Metanephros (tissue), 2 donors: ENCODE measurements around a stretch of chr16.

DNA sequence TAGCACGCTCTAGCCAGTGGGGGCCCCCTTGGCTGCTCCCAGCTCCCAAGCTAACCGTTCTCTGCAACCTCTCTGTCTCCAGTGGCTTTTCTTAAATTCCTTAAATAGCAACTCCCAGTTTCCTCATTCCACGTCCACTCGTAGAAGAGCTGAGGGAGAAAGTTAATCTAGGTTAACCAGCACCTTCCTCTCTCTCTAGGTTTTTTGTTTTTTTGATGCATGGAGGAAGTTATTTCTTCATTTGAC, 125.1 kb downstream of the ABCC1 start:
- RAMPAGE, long total RNA = no peak

DNA sequence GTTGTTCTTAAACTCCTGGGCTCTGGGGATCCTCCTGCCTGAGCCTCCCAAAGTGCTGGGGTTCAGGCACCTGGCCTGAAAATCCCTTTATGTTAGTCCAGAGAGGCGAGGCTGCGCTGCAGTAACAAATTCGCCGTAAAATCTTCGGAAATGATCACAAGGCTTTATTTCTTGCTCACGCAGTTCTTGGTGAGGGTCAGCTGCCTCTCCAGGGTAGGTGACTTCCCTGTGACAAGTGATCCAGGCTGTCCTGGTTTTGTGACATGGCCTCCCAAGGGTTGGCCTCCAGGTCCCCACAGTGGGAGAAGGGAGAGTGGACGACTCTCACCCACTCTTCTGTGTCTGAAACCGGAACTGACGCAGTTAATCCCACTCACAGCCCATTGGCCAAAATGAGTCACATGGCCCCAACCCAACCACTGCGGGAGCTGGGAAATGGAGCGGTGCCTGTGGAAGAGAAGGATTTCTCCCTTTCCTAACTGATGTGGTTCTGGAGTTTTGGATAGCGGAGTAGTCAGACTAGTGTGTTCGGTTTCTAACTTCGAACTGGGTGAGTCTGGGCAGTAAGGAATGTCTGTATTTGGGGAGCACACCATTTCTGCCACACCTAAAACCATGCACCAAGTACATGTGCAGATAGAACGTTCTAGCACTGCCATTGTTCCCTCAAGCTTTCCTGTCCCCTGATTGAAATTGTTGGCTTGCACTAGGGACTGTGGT, 79.4 kb downstream of the ABCC6 start:
- RAMPAGE, long total RNA = no peak

DNA sequence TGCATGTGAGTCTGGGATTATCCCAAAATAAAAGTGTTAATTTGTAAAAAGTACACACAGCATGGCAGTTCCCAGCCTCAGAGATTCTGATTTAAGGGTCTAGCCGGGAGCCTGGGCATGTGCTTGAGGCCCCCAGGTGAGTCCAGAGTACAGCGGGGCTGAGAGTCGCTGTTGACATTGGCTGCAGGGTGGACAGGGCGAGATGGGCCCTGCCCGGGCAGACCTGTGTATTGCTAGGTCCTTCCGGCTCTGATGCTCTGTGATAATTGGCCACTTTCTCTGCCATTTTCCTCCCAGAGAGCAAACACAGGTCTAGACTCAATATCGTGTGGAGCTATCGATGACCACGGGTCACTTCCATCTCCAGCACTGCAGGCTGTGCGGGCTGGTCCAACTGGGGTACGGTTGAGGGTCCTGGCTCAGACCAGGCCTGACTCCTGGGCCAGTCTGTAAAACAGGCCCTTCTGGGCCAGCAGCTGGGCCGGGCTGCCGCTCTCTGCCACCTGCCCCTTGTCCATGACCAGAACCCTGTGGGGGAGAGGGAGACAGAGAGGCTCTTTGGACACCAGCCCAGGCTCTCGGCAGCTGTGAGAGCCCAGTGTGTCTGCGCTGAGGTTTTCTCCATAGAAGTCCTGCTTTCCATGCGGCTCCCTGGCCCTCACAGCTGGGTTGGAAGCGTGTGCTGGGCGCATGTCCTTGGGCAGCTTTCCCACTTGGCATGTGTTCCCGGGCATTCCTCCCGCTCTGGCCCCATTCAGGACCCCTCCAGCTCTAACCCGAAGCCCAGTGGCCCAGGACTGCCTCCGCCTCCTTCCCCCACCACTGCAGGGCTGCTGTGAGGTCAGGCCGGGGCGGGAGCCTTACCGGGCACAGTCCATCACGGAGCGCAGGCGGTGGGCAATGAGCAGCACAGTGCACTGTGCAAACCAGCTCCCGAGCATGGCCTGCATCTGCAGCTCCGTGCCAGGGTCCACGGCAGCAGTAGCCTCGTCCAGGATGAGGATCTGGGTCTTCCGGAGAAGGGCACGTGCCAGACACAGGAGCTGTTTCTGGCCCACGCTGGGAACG, 73.2 kb downstream of the ABCC6 start:
- RAMPAGE, long total RNA = no peak

DNA sequence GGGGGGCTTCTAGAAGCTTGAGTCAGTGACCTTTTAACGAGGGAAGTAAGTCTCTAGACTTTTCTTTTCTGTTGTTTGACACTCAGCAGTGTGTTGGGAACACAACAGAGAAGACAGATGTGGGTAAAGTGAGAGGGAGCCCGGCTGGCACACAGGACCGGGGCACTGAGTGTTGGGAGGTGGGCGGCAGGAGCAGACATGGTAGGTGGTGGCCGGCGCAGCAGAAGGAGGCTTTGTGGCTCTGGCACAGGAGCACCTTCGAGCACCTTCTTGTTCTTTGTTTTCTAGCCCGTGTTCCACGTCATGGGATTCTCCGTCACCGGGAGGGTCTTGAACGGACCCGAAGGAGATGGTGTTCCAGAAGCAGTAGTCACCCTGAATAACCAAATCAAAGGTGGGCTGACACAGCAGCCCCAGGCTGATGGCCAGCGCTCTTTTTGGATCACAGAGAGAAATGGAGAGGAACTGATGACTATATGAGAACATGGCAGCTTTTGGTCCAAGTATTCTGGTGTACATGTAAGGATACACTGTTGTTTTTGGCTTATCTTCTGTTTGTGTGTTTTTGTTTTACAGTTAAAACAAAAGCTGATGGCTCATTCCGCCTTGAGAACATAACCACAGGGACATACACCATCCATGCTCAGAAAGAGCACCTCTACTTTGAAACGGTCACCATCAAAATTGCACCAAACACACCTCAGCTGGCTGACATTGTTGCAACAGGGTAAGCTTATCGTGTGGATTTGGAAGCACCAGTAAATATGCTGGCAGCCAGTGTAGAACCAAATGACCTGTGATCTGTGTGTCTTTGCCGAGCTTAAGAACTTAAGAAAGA, 23.3 kb downstream of the NOMO3 start:
- RAMPAGE, long total RNA = no peak

DNA sequence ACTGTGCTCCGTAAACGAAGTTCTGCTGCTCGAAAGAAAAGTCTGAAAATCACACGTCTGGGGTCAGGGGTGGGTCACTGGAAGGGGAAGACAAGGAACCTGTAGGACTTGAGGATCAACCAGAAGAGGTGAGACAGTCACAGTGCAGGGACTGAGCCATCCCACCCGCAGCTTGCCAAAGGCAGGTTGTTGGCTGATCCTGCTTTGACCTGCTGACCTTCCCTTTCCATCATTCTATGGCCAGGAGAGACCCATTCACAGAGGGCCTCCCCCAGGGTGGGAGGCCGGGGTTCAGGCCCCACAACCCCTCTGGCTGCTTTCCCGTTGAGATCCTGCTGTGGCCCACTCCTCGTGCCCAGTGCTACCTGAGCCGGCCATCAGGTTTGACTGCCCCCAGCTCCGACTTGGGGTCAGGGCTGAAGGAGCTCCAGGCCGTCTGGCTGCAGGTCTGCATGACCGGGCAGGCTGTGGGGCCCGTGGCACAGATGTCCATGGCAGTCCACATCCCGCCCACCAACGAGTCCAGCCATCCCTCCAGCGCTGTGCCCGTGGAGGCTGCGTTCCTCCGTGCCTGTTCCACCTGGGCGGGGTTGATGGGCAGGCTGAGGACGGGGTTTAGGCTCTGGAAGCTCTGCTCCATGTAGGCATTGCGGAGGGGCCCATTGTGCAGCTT, 362.3 kb downstream of the XYLT1 start:
- RAMPAGE, long total RNA = no peak

DNA sequence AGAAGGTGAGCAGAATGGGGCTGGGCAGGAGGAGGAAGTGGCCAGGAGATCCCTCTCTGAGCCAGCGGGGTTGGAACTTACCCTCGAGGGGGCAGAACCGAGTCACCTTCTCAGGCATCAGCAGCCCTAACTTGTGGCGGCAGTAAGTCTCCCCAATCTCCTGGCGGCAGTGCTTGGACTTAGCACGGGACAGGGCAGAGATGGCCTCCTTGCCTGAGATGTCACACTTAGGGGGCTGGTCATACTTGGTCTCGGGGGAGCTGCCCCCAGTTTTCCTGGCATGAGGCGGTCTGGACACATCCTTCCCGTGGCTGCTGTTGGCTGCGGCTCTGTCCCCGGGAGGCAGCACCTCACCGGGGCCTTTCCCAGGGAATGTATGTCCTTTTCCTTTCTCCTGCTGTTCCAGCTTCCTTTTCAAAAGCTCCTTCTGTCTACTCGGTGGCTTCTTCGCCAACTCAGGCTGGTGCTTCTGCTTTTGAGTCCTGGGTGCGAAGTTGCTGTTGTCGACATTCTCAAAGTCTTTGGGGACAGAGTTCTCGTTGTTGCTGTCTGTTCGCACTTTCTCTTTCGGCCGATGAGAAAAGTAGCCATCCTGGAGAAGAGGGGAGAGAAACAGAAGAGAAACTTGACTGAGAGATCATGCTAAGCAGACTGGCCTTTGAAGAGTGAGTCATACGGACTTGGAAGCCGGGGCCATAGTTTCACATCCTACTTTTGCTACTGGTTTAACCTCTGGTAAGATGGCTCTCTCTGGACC, 211.7 kb downstream of the XYLT1 start:
- RAMPAGE, long total RNA = no peak

- RAMPAGE, long total RNA = no peak
Measured at GRCh38 chr16:17270445-17271112, 200.2 kb downstream of the XYLT1 start.

DNA sequence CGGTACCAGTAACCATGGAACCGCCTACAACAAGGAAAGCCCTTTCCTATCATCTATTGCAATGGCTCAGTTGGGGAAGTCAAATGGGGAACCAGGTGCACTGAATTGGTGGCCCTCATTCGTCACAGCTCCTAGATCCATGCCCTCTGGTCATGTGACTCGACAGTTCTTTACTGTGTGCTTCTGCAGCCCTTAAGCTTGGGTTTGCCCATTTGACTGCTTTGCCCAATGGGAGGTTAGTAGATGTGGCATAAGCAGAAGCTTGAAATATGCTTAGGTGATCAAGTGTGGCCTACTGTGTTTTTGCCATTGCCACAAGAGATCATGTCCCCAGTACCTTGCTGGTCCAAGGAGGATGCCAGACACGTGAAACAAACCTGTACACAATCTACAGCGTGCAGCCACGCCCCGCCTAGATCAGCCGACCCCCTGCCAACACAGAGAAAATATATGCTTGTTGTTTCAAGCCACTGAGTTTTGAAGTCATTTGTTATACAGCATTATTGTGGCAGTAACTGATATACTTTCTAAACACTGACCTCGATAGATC, 109.8 kb downstream of the XYLT1 start:
- RAMPAGE, long total RNA = no peak

- RAMPAGE, long total RNA = no peak
Measured at GRCh38 chr16:18560959-18561198, 1.0 kb downstream of the NOMO2 start.

GRCh38 chr16:19062748-19063172, 4.7 kb upstream of the COQ7 start:
- RAMPAGE, long total RNA = no peak

DNA sequence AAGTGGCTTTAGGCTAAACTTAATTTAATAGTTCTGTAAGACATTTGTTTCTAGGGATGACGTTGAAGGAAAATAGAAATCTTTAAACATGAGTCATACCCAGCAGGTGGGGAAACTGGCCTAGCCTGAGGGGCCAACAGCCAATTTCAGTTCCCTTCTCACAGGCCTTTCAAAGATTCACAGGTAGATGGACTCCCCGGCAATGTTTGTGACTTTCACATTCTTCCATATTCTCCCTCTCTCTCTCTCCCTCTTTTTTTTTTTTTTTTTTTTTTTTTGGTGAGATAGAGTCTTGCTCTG, 18.0 kb upstream of the ITPRIPL2 start:
- RAMPAGE, long total RNA = no peak

GRCh38 chr16:19116003-19117112, 2.6 kb downstream of the ITPRIPL2 start:
- RAMPAGE, long total RNA = no peak

DNA sequence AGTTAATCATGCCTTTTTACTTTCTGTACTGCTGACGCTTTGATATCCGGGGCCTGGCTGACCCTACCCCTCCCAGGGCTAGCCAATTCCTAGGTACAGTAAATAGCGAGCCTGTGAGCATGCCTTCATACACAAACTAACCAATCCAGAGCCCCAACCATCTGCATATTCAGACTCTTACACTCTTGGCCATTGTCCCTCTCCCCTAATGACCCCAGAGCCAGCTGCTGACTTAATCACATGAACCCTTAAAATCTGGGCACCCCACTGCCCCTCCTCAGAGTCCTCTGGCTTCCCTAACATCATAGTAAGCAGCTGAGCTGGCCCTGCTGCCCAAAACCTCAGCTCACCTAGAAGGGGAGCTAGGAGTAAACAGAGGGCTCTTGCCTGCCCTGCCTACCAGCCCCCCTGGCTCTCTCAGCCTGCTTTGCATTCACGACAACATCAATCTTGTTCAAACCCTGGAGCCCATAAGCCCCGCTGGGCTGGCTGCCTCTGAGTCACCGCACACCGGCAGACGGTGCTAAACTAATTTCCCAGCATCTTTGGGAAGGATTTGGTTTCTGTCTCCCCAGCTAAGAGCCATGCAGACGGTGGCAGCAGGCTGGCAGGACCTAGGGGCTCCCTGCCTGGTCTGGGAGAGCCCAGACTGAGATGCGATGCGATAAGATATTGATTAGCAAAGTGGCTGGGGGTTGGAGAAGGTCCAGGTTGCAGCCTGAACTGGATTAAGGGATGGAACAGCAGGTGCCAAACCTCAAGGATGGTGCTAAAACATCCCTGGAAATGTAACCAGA, 63.2 kb downstream of the CLEC19A start:
- RAMPAGE, long total RNA = no peak

DNA sequence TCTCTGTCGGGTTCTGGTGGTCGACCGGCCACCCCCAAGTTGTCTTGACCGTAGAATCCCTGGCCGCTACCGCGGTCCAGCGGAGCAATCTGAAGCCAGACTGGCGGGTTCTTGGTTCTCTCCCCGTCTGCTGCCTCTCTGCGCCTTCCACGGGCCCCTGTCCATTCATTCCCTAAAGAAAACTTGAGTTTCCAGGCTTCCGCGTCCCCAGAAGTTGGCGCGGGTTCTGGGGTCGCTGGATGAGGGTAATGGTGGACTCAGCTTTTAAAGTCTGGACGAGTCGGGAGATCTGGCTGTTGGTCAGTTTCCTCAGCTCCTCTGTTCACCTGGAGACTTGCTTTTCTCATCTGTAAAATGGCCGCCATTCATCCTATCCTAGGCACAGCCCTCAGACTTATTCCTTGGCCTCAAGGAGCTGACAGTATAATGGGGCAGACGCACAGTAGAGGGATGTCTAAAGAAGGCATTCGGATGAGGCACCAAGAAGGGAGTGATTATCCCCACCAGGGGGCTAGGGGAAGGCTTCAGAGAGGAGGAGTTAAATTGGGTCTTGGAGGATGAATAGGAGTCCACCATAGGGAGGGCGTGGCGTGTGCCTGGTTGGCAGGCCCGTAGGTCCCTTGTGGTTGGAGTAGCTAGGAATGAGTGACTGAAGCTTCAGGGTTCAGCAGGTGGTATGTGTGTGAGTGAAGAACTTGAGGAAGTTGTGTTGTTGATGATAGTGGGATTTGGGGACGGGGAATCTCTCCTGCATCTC, 507 bp downstream of the VPS35L start:
- RAMPAGE, long total RNA = no peak

DNA sequence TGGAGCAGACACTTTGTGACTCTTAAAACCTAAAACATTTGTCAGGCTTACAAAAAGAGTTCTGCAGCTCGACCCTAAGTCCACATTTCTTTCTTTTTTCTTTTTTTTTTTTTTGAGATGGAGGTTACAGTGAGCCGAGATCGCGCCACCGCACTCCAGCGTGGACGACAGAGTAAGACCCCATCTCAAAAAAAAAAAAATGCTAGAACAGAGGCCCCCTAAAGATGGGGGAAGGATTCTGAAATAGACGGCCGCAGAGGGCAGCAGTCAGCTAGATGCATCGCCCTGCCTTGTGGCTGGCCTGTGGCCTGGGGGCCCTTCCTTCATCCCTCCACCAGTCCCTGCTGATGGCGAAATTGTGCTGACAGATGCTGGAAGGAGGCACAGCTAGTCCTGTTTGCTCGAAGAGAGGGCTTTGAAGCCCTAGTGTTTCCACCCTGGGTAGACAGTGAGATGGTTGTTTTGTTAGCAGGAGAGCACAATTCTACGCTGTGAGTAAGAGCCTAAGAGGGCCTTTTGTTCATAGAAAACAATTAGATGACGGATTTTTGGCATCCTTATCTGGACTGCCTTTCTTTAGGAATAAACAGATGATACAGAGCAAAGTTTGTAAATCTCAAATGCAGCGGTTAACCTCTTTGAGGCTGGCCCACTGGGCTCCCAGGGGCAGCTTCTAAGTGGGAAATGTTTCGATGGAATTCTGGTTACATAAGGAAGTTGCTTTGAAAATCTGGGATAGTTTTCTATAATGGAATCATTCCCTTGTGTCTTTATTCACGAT, 22.9 kb downstream of the VPS35L start:
- RAMPAGE, long total RNA = no peak

GRCh38 chr16:19690214-19690577, 27.8 kb downstream of the KNOP1 start:
- RAMPAGE, long total RNA = no peak

DNA sequence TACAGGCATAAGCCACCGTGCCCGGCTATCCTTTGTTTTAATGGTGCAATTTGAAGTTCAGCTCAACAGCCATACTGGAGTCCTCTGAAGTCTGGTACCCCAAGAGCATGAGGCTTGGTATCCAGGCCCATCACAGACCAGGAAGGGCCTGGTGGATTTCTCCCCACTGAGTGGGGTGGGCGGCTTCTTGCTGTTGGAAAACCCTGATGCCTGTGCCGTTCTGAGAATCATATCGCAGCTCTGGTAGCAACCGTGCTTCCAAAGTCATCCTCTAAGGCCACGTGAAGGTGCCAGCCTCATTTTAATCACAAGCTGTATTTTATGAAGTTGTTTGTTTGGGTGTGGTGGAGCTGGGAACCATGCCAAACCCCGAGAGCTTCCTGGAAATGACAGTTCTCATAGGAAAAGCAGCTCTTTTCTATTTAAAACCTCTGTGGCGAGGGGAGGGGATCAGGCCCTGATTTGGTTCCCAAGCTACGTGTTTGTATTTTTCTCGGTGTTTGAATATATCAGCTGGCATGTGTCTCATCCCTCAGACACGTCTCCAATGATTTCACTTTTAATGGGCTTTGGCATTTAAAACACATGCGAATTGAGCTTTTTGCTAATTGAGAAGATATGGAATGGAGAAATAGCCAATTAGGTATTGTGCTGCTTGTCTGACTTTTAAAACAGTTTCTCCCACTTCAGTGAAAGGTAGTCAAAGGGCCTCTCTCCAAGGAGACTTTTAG, 21.7 kb downstream of the KNOP1 start:
- RAMPAGE, long total RNA = no peak

- RAMPAGE, long total RNA = no peak
Measured at GRCh38 chr16:19716149-19716716, 1.8 kb downstream of the KNOP1 start.

DNA sequence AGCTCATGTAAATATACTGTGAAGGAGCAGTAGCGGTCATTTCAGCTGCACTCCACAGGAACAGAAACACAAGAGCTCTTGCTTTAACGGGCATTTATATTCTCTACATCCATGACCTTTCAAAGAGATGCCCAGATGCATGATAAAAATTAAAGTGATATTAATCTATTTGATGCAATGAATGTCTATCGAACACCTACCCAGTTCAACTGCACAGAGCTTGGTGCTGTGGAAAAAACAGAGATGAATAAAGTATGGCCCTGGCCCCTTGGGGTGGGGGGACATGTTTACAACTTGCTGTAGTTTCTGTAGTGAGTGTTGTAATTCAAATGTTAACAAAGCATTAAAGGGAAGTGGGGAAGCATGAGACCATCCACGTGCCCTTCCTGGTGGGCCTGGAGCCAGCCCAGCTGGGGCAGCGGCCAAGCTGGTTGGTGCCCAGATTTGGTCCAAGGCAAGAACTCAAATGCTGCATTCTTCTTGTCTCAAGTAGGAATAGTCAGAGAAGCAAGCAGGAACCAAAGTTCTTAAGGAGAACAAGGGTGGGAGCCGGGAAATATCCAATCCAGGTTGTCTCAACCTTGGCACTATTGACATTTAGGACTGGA, 48.0 kb downstream of the IQCK start:
- RAMPAGE, long total RNA = no peak

DNA sequence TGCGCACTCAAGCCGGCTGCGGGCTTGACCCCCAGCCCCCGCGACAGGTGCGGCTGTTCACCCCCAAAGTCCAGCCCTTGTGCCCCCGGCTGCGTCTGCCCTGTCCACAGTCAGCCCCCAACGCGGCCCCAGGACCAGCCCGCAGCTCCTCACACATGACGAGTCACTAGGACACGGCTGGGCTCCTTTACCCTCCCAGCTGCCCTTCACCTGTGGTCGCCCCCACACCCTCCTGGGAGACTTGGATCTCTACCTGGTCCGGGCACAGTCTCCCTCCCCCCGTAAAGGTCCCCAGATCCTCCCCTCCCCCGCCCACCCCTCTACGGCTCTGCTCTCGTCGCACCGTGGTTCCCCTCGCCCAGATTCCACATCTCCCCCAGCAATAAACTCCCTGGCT, 444 bp downstream of the GPRC5B start:
- RAMPAGE, long total RNA = no peak